Iris pigment epithelial cell (primary cell): ENCODE measurements around a stretch of chr13.

DNA sequence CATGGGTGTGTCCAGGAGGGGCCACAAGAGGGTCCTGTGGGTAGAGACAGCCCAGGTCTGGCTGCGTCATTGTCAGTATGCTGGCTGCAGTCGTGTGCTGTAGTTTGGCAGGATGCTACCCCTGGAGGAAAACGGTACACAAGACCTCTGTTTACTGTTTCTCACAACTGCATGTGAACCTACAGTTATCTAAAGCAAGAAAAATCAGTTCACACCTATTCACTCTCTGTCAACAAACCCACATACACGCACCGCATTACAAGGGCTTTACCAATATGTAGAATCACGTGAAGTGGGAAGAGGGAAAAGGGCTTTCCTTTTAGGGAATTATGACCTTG is 17.4 kb upstream of the MCF2L start:
- RRBS: no CpG with 5 or more reads among the region's 6 CpGs

DNA sequence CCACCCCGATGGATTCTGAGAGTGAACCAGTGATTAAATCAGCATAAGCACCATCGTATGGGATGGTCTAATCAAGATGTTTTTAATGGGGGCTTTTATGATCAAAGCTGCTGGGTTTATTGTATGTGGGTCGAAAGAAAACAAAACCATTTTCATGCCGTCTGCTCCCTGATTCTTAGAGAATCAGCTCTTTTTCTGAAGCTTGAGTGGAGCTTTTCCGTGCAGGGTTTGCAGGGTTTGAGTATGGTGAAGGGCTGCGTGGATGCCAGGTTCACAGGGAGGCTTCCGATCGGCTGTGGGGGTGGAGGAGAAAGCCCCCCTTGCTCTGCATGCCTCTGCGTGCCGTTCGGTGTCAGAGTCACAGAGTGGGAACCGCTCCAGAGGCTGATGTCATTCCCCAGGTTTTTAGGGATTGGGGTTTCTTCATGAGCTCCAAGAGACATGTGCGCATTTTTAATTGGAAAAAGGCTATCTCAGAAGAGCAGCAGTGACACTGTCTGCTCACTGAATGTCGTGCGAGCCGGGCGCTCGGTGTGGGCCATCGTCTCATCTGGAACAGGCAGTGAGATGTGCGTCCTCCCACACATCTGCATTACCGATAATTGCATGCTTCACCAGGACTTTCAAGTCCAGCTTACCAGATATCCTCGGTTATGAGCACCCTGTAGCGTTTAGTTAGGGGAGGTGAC is 1.5 kb downstream of the MCF2L start:
- RRBS: no CpG with 5 or more reads among the region's 23 CpGs

DNA sequence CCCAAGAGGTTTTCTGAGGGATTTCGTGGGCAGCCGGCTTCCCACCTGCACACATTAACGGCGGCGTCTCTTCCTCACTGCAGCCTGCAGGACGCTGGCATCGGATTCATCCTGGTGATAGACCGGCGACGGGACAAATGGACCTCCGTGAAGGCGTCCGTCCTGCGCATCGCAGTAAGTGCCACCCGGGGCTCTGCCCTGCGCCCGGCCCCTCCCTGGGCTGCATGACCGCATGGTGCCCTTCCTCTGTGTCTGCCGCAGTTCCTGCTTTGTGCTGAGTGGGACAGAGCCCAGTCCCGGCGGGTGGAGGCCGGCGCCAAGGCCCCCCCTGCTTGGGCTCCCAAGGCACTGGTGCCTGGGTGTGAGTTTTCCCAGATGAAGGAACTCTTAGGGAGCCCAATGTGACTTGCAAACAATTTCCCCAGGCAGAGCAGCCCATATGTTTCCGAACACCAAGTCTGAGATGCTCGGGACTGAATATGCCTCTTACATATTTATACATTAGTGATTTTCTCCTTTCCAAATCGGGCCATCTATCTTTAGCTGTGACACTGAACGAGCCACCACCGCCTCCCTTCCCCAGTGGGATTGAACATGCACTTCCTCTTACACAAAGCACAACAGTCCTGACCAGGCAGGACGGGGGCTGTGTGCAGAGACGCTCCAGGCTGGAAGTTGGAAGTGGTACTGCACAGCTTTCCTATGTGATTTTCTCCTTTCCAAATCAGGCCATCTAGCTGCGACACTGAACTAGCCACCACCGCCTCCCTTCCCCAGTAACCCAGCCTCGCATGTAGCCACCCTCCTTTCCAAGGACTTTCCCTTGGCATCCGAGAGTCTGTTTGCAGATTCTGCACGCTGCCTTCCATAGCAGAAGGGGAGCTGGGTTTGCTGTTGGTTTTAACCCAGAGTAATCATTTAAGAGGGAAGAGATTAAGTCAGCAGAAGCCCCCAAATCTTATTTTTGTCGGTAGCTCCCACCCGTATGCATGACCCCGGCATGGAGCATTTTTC is 60.1 kb upstream of the F7 start:
- RRBS: 93% methylated on average over 17 of the region's 39 CpGs

DNA sequence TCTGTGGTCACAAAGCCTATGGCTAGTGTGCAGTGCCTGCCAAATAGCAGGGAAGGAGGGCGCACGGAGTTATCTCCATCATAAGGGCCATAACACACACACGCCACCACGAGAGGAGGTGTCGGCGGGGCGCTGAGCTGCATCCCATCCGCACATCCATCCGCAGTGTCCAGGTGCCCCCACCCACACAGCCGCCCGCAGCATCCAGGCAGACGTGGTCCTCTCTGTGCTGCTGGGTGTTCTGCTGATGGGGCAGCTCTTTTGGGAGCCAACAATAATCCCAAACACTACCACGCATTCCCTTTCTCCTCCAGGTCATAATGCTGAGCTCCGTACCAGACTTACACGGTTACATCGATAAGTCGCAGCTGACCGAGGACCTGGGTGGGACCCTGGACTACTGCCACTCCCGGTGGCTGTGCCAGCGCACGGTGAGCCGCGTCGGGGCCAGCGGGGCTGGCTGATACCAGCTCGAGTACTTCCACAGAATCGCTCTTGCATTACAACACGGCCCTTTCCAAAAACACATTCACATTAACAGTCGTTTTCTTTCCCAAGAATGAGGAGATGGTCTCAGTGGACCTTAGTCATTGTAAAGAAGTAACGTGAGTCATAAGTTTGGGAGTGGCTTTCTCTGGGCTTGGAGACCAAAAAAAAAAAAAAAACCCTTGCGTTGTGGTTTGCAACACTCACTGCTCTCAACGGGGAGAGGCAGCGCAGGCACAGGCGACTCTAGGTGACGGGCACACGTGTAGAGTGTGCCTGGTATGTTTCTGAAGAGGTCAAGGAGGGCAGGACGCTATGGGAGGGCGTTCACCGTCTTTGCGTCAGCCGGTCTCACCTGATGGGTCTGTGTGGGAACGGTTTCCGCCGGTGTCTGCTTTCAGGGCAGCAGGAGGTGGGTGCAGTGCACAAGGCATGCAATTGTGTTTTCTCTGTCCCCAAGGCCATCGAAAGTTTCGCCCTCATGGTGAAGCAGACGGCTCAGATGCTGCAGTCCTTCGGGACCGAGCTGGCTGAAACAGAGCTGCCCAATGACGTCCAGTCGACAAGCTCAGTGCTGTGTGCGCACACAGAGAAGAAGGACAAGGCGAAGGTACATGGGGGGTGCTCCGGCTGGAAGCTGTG is 41.2 kb upstream of the F7 start:
- RRBS: no CpG with 5 or more reads among the region's 54 CpGs

- RRBS: 69% methylated on average over 5 of the region's 17 CpGs
Observed at GRCh38 chr13:113138698-113139560, 16.3 kb downstream of the F10 start.

GRCh38 chr13:113179256-113180124 is 21.0 kb downstream of the PROZ start:
- RRBS: no CpG with 5 or more reads among the region's 28 CpGs

GRCh38 chr13:113208001-113208540 is 398 bp downstream of the PCID2 start:
- RRBS: 3% methylated on average over 7 of the region's 58 CpGs

DNA sequence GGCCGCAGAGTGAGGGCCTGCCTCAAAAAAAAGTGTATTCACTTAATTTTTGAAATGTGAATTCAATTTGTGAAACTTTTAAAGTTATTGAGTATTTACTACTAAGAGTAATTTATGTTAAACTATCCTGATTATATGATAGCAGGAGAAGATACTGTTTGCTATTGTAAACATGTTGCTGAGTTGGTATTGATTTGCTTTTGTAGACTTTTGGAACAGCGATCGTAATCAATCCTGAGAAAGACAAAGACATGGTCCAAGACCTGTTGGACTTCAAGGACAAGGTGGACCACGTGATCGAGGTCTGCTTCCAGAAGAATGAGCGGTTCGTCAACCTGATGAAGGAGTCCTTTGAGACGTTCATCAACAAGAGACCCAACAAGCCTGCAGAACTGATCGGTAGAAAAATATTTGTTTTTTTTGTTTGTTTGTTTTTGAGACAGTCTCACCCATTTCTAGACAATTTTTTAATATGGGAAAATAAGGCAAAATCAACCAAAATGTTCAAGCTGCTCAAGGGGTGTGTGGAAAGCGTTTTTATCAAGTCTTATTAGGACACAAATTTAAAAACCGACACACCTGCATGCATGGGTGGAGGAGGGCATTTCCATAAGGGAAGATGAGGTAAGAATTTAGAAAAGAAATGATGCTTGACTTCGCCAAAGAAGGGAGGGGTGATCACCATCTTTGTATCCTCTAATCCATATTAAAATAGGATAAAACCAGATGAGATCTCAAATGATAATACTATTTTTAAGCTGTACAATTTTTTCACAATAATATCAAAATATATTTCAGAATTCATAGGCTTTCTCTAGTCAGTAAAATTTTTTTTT is 33.6 kb downstream of the CUL4A start:
- RRBS: no CpG with 5 or more reads among the region's 12 CpGs

DNA sequence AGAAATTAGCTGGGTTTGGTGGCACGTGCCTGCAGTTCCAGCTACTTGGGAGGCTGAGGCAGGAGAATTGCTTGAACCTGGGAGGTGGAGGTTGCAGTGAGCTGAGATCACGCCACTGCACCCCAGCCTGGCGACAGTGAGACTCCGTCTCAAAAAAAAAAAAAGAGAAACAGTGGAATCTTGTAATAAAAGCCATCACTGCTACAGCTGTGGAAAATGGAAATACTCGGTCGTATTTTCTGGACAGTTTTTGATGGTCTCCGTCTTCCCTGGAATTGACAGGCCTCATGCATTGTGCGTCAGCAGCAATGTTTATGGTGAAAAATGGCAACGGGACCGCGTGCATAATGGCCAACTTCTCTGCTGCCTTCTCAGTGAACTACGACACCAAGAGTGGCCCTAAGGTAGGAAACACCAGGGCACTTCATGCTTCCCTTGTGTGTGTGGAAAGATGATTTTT is 9.2 kb downstream of the LAMP1 start:
- RRBS: no CpG with 5 or more reads among the region's 12 CpGs

GRCh38 chr13:113380317-113380798 is 16.4 kb upstream of the GRTP1 start:
- RRBS: no CpG with 5 or more reads among the region's 6 CpGs

GRCh38 chr13:113408049-113408707 is 44.2 kb upstream of the GRTP1 start:
- RRBS: 84% methylated on average over 4 of the region's 15 CpGs

DNA sequence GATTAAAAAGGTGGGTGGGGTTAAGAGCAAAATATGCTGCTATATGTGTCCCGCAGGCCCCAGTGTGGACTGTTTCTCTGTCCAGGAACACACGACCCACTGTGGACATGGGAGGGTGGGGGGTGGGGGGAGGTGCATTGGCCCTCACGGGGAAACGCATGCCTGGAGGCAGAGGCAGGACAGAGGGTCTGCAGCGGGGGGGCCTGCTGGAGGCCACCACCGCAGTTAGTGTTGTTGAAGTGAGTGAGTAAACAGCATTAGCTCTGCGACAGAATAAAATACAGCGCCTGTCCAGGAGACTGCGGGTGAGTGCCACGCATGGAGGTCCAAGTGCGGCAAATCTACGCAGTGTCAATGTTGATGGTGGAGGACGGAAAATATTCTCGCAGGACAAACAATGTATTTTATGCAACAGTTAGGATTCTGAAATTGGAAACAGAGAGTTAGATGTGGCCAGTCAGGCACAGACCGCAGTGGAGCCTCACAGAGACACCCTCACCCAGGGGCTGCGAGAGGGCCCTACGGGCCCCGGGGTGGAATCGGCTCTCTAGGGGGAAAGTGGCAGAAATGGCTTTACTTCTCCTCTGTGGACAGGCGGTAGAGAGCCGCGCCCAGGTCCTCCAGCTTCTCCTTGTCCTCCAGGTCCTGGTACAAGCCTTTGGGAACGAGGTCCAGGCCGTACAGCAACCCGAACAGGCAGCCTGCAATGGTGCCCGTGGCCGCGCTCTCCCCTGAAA is 30.9 kb downstream of the ADPRHL1 start:
- RRBS: no CpG with 5 or more reads among the region's 28 CpGs

GRCh38 chr13:113478625-113479510 is 11.6 kb downstream of the DCUN1D2 start:
- RRBS: no CpG with 5 or more reads among the region's 7 CpGs

DNA sequence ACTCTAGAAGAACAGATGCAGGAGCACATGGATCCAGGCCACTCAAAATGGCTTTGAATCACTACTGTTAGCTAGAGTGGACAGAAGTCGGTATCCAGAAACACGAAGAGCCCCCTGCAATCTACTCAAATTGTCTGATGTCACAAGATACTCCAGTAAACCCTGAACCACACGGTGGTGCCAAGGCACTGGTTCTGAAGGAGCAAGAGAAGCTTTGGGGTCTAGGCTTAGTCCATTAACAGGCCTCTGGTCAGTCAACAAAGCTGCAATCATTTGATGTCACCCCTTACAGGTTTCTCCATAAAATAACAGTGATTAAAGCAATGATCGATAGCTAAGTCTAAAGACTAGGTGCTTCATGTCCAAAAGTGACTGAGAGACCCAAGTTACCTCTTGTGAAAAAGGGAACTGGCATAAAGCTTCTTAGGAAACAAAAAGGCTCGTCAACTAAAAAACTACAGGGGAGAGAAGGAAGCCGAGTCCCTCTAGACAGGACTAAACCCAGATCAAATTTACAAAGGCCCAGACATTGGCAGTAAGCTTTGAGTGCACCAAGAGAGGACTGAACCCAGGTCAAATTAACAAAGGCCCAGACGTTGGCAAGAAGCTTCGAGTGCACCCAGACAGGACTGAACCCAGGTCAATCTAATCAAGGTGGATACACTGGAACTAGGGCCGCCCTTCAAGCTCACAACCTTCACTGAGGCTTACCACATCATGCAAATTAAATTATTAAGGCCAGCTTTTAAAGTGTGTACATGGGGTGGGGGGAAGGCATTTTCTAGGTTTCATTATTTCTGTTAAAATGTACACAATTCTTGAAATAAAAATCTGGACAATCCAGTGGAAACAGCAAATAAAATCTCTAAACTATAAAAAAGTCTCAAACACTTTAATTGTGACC is 2.2 kb downstream of the DCUN1D2 start:
- RRBS: no CpG with 5 or more reads among the region's 9 CpGs

DNA sequence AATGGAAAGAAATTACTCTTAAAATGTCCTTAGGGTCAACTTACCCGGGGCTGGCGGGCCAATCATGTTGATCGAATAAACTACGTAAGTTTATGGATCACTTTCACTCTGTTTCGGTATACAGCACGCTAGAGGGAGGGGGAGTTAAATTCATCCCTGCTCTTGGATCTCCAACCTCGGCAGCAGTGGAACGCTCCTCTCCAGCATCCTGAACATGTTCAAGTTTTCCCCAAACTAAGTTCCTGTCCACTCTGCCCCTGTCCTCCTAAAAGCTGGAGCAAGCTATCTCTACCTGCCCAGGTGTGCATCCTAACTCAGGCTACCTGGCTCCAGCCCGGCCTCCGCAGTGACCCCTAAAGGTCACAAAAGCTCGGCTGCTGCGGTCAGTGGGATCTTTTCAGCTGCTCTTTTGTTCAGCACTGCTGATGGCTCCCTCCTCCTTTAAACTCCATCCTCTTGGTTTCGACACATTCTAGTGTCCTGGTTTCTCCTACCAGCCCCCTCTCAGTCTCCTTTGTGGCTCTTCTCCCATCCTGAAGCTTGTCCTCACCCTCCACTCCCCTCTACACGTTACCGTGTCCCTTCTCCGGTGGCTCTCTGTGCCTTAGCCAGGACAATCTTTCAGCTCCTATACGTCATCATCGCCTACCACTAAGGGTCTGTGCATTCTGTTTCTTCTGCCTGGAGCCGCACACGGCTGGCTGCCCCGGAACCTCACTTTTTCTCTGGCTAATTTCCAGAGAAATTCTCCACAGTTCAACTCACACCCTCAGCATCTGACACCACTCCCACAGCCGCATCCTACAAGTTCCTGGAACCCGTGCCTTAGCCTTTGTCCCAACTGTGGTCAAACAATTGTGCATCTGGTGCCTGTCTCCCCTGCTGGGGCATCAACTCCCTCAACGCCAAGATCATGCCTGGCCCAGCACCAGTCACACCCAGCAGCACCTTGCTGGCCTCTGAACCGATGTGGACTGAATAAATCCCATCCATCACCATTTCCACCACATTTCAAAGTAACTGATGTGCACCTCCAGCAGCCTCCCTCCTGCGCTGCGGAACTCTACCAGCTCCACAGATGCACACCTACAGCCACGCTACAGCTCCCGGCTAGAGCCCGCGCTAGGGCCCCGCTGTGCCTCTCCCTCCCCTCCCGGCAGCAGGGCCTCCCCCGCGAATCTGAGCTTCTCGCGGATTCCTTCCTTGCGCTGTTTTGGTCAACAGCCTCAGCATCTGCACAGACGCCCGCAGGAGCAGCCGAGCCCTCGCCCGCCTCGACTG is 1.0 kb downstream of the DCUN1D2 start:
- RRBS: 3% methylated on average over 5 of the region's 44 CpGs

DNA sequence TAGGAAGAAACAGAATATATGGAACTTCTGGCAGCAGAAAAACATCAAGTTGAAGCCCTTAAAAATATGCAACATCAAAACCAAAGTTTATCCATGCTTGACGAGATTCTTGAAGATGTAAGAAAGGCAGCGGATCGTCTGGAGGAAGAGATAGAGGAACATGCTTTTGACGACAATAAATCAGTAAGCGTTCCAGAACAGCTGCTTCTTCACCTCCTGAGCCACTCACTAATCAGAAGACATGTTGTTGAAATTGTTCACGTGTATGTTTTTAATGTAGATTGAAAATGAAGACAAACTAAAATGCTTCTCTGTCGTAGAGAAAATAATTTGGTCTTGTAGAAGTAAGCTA is 7.5 kb downstream of the TMCO3 start:
- RRBS: no CpG with 5 or more reads among the region's 7 CpGs

DNA sequence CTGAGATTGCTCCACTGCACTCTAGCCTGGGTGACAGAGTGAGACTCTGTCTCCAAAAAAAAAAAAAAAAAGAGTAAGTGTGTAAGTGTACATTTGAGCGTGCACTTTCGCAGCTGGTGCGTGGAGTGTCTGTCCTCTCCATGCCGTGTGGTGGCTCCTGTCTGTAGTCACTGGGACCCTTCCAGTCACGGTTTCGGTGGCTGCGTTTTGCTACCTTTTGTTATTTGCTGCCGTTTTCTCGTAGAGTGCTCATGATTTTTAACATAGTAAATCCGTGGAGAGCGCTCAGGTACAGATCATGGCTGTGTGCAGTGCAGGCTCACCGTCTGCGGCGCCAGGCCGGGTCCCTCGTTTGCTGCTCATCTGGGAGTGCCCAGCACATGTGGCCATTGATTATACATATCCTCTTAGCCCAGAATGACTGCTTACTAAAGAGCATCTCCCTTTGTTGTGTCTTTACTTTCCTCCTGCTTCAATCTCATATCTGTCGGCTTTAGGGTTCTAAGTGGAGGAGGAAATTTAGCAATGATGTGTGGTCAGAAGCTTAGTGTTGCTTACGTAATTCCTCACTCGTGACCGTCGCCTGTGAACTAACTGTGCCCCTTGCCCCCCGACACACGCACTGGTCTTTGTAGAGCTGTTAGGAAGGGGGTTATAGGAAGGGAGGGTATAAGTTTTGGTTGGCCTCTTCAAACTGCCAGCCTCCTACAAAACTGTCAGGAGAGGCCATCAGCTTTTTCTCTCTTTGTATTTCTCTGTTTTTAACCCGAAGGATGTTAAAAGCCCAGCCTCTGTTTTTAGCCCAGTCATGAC is 31.8 kb downstream of the TFDP1 start:
- RRBS: no CpG with 5 or more reads among the region's 24 CpGs

DNA sequence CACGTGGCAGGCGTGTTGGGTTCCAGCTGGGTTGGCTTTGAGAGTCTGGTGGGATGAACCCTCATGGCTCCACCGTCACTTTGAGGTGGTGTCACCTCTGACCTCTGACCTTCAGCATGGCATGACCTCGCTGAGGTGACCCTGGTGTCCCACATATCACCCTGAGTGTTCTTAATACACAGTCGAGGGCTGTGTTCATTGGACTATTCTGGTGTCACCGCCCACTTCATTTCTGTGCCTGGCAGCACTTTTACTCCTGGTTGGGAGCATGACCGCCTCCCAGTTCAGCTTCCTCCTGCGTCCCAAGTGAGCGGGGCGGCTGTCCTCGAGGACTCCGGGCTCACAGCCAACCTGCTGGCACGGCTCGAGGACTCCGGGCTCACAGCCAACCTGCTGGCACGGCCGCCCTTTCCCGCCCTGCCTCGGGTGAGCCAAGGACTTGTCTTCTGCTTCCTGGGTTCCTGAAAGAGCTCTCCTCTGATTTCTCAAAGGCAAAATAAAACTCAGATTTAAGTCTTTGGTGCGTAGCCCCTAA is 10.6 kb downstream of the ATP4B start:
- RRBS: no CpG with 5 or more reads among the region's 20 CpGs

- RRBS: no CpG with 5 or more reads among the region's 20 CpGs
Observed at GRCh38 chr13:113826982-113827445, 36.9 kb downstream of the GAS6 start.

- RRBS: 62% methylated on average over 4 of the region's 25 CpGs
Observed at GRCh38 chr13:113853912-113854658, 9.8 kb downstream of the GAS6 start.